Bile duct (tissue), 1 donor: ENCODE data around the genes EPOR, ZNF564, WDR83, FBXW9 and RAD23A.

DNA sequence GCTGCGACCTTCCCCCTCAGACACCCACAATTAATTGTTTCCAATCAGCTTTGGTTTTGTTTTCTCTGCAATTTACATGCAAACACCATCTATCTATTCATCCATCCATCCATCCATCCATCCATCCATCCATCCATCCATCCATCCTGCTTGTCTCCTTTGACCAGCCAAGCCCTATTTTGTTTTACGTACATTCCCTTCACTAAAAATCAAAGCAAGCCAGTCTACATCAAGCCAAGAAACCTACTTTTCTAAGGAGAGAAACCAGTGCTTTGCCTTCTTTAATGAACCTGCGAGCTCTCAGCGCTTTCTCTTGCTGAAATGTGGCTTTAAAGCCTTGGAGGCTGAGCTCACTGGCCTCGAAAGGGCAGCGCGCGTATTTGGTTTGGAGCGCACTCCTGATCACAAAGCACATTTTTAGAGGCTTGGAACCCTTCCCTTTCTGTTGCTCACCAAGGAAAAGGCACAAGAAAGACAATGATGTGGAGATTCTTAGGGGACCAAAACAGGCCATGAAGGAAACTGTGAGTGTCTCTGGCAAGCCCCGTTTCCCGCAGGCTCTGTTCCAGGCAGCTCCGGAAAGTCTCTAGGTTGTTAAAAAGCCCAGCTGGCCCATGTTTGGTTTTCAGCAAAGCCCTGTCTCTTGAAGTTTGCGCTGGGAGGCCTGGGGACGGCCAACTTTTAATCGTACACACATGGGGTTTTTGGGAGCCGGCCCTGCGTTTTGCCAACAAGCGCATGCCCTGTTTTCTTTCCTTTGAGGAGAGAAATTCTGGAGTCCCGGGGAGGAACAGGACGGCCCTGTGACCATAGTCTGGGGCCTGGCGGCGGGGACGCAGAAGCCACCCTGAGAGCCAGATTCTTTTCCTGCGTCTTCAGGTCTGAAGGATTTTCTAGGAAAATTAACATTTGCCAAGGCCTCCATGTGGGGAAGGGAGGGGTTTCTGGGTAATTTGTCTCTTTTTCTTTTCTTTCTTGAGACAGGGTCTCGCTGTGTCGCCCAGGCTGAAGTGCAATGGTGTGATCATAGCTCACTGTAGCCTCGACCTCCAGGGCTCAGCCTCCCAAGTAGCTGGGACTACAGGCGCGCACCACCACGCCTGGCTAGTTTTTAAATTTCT is 9.4 kb upstream of the SPC24 start:
- PRO-cap = bidirectional peak, plus-strand start at position 455 of the sequence, minus-strand start at position 305 of the sequence; bidirectional peak, plus-strand start at position 812 of the sequence, minus-strand start at position 582 of the sequence

GRCh38 chr19:11198750-11199554 is 1.6 kb upstream of the KANK2 start:
- PRO-cap = no peak

GRCh38 chr19:11216773-11217261 is 19.5 kb upstream of the KANK2 start:
- PRO-cap = no peak

- PRO-cap = no peak
These were observed 2.7 kb downstream of the SWSAP1 start for GRCh38 chr19:11376851-11377851.

DNA sequence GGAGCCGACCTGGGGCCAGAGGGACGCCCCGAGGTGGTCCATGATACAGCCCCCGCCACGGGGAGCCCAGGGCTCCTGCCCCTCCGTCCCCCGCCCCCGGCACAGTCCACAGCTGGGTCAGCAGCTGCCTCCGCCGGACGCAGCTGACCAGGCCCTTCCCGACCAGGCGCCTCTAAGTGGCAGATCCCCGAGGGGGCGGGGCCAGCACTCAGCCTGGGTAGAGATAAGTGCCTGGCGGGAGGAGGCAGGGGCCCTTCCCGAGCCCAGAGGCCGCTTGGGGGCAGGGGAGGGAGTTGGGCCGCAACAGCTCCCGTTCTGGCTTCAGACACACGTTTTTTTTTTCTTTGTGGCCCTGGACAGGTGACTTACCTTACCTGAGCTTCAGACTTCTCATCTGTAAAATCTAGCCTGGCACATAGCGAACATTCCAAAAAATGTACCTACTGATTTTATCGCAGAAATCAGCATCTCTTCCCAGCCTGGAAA is at the start of gene EPOR:
Gene EPOR, minus strand, starts transcription at position 149 of the 486 bp plus-strand sequence.
- PRO-cap = unidirectional peak, minus-strand start at position 103 of the sequence; unidirectional peak, minus-strand start at position 148 of the sequence

DNA sequence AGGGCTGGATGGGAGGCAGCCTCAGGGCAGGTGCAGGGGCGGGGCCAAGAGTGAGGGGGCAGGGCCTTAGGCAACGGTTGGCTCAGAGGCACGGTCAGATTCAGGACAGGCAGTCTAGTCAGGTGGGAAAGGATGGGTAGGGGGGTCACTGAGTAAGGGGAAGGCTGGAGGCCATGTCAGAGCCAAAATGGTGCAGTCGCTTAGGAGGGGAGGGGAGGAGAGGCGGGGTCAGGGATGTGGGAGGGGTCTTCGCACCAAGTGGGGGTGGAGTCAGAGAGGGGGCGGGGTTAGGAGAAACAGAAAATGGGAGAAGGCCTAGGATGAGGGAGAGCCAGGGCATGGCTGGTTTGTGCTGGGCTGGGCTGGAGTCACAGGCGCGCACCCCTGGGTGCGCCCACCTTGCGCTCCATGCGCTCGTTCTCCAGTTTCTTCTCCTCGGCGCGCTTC is 6.7 kb upstream of the RGL3 start:
- PRO-cap = no peak

- PRO-cap = no peak
These were observed 26.8 kb downstream of the ZNF627 start for GRCh38 chr19:11624084-11624476.

- PRO-cap = no peak
These were observed 4.7 kb upstream of the ZNF439 start for GRCh38 chr19:11843824-11844203.

- PRO-cap = no peak
These were observed 3.1 kb upstream of the ZNF625 start for GRCh38 chr19:12159680-12160079.

DNA sequence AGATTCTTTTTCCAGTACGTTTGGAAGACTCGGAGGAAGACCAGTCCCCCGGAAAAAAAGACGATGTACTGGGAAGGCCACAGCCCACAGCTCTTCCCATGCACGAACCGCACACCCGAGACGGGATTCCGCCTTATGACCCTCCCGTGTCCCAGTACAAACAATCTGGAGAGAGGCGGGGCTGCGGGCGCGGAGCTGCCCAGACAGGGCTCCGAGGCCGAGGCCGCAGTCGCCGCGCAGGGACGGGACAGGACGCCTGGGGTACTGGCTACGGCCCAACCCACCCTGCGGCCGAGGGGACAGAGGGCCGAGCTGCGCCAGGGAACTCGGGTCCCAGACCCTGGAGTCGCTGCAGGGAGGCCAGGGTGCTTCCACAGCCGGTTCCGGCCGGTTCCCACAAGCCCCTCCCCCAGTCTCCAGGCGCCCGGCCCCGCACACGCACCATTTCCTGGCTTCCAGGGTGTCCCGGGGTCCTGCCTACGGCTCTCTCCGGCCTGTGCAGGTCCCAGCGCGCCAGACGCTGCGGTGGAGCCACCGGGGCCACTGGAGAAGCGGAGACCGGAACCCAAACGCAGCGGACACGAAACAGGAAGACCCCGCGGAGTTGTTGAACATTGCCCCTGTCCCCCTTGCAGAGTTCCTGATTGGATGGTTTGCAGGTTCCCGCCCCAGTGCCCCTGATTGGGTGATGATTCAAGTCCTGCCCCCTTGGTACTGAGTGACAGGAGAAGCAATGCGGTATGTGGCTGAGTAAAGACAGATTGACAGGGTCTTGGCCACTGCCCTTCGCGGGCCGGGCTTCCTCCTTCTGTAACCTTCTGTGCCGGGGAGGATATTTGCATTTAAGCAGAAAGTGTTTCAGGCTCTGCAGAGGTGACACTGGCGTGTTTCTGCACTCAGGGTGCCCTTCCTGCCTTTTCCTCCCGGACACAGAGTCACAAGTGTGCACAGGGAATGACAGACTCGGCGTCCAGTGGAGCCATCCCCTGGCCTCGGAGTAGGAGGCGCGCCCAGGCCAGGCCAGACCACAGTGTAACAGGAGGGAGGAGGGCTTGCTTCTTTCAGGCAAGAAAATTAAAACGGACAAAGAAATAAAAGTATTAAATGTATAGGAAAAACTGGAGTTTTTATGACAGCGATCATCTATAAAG is at the start of gene ZNF564:
Gene ZNF564, minus strand, starts transcription at position 595 of the 1,151 bp plus-strand sequence.
- PRO-cap = bidirectional peak, plus-strand start at position 222 of the sequence, minus-strand start at position 111 of the sequence; bidirectional peak, plus-strand start at position 445 of the sequence, minus-strand start at position 342 of the sequence; bidirectional peak, plus-strand start at position 849 of the sequence, minus-strand start at position 595 of the sequence

- PRO-cap = bidirectional peak, plus-strand start at chr19:12666787, minus-strand start at chr19:12666736
These were observed at the start of gene WDR83 for GRCh38 chr19:12666607-12667460. TSS of gene WDR83 (plus strand) at chr19:12666807.

GRCh38 chr19:12696320-12697340 is at the start of gene FBXW9:
TSS of gene FBXW9 (minus strand) at chr19:12696631.
- PRO-cap = bidirectional peak, plus-strand start at chr19:12696690, minus-strand start at chr19:12696641

DNA sequence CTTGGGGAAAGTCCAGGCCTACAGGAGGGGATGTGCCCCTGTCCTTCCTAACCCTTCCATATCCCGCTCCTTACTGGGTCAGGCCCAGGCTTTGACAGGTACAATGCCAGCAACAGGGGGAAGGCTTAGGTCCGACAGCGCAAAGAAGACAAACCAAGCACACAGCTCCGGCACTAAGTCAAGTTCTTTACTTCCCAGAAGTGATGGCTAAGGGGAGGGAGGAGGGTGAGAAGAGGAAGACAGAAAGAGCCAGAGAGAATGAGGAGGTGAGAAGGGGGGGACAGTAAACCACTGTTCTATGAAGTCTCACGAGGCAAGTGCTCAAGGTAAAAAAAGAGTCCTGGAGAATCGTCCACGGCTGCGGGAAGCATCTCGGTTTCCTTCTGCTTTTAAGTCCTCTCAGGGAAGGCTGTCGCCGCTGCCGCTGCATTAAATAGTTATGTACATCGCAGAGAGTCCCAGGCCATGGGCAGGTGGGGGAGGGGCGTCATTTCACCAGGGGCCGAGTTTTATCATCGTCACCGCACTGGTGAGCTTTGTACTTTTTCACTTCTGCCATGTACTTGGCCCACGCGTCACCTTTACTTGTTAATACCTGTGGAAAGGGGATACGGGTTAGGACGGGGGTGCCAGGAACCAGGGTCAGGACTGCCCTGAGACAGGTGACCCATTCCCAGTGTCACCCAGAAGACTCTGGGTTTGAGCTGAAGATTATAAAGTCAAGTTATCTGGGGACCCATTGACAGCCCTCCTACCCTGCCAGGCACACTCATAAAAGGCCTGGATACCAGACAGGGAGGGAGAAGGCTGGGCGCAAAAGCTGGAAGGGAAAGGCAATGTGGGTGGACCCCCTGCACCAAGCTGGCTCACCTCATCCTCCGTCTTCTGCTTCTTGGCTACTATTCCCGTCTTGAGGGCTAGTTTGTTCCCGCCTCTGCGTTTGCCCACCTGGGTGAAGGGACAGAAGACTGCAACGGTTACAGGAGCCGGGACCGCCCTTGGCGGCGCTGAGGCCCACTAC is 3.7 kb downstream of the TRIR start:
- PRO-cap = no peak

GRCh38 chr19:12778647-12779009 is 3.3 kb upstream of the HOOK2 start:
- PRO-cap = unidirectional peak, plus-strand start at chr19:12778890

GRCh38 chr19:12783728-12784438 is 7.4 kb upstream of the JUNB start:
- PRO-cap = no peak

- PRO-cap = no peak
These were observed 5.7 kb upstream of the JUNB start for GRCh38 chr19:12785444-12786063.

DNA sequence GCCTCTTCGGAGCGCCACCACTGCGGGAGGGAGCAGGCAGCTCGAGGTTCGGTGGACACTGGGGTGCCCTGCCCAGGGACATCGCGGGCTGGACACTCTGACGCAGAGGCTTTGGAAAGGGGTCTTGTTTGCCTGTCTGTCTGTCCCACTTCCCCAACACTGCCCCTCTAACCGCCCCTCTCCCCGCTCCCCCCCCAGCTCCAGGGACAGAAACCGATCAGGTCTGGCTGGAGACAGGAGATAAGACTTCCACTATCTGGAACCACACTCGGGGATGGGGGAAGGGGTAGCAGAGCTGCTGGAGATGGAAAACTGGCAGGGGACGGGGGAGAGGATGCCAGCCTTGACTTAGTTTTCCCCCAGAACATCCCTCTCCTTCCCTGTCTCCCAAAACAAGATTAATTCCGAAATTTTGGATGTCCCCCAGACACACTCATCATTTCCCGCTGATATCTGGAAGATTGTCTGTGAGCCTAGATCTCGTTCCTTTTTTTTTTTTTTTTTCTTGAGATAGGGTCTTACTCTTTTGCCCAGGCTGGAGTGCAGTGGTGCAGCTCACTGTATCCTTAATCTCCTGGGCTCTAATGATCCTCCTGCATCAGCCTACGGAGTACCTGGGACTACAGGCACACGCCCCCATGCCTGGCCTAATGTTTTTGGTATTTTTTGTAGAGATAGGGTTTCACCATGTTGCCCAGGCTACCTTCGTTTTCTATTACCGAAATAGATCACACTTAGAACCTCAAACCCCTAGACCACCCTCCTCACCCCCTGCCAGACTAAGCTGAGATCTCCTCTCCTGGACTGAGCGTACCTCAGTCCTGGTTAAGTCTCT is 661 bp downstream of the KLF1 start:
- PRO-cap = no peak

DNA sequence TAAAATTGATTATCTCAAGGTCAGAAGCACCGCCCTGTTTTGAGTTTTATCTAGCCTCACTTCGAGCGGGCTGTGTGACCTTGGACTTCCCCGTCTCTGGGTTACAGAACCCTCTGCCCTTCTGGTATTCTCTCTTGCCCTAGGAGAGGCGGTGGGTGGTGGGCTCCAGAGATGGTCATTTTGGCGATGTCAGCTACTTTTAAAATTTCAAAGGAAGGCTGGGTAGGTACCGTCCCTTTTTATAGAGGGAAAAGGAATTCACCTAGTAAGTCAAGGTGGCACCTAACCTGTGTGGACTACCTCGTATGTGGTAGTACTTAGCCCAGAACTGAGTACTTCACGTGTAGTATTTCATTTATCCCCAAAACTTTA is 398 bp upstream of the FARSA start:
- PRO-cap = no peak

- PRO-cap = unidirectional peak, plus-strand start at chr19:12945845
These were observed at the start of gene RAD23A for GRCh38 chr19:12945569-12946072. TSS of gene RAD23A (plus strand) at chr19:12945862.

DNA sequence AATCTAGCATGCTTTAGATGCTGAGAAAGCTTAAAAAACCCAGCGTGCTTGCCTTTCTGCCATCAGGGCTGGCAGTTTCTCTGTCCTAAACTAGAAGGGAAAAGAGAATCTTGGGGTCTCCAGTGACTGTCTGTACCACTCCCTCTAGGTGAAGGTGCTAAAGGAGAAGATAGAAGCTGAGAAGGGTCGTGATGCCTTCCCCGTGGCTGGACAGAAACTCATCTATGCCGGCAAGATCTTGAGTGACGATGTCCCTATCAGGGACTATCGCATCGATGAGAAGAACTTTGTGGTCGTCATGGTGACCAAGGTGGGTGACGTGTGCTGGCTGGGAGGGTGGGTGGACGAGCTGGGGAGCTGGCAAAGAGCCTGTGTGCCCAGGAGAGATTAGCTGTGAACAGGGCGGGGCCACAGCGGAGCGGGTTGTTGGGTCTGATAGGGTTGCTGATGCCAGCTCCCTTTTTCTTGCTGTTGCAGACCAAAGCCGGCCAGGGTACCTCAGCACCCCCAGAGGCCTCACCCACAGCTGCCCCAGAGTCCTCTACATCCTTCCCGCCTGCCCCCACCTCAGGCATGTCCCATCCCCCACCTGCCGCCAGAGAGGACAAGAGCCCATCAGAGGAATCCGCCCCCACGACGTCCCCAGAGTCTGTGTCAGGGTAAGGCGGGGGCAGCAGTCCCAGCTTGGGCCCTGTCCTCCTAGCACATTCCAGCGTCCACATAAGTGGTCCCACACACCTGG is 2.2 kb downstream of the RAD23A start:
- PRO-cap = no peak